Neural cell (in vitro differentiated cells): ENCODE results near the genes TMEM235 and CEP295NL.

DNA sequence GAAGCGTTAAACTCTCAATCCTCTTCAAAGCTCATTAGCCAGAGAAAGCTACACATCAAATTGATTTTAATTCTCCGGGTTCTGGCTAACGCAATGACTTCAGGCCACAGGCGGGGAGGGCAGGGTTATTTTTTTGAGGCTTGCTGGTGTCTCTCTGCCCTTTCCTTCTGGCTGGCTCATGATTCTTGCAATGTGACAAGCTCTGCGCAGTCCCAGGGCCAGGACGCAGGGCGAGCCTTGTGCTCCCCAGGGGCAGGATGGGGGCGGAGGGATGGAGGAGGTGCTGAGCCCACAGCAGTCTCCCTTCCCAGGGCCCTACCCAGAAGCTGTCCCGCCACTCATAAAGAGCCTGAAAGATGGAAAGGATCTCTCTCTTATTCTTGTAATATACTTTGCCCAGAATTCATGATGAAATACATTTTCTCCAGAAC lies 320.2 kb downstream of the SEPTIN9 start:
- RAMPAGE, long total RNA = no peak

DNA sequence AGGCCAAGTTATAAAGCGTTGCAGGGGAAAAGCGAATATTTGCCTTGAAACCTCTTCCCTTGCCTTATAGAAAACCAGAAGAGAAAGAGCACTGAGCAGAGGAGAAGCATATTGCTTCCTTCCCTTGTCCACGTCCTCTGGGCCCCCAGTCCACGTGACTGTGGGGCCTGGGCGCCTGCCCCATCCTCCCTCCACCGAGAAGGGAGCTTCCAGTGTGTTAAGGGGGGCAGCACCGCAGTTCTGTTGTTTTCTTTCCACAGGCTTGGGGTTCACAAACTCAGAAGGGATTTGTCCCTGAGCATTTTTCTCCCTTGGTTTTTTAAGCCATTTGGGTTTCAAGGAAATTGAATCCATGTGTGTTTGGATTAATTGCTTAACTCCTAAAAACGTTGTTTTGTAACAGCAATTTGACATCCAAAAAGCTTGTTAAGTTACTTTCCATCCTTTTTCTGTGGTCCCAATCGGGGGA lies 329.7 kb downstream of the SEPTIN9 start:
- RAMPAGE, long total RNA = no peak

GRCh38 chr17:77802598-77803436 lies 155.7 kb upstream of the TNRC6C start:
- RAMPAGE, long total RNA = start-site peak on the plus strand at chr17:77803112-77803195, 10 and 12 reads in 2 replicates

GRCh38 chr17:77887361-77888332 lies 70.9 kb upstream of the TNRC6C start:
- RAMPAGE, long total RNA = no peak

DNA sequence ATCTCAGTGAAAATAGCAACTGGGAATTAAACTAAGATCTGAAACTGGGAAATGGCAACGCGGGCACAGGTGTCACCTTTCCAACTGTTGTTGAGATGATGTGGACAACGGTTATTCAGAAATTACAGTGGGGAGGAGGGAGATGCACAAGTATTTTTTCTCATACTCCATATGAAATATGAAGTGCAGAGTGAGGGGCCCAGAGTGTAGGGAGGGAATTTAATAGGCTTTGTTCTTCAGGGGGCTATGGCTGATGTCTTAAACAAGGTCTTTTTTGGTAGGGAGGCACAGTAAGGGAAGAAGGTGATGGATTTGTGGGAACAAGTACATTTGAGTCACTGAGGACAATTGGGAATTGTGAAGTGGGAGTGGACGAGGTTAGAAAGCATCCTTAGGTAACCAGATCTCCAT lies 6.1 kb downstream of the TNRC6C start:
- RAMPAGE, long total RNA = no peak

GRCh38 chr17:78125655-78126827 lies 2.5 kb downstream of the TMC6 start:
- RAMPAGE, long total RNA = no peak

- RAMPAGE, long total RNA = no peak
Observed at GRCh38 chr17:78230978-78231534, 375 bp upstream of the TMEM235 start.

DNA sequence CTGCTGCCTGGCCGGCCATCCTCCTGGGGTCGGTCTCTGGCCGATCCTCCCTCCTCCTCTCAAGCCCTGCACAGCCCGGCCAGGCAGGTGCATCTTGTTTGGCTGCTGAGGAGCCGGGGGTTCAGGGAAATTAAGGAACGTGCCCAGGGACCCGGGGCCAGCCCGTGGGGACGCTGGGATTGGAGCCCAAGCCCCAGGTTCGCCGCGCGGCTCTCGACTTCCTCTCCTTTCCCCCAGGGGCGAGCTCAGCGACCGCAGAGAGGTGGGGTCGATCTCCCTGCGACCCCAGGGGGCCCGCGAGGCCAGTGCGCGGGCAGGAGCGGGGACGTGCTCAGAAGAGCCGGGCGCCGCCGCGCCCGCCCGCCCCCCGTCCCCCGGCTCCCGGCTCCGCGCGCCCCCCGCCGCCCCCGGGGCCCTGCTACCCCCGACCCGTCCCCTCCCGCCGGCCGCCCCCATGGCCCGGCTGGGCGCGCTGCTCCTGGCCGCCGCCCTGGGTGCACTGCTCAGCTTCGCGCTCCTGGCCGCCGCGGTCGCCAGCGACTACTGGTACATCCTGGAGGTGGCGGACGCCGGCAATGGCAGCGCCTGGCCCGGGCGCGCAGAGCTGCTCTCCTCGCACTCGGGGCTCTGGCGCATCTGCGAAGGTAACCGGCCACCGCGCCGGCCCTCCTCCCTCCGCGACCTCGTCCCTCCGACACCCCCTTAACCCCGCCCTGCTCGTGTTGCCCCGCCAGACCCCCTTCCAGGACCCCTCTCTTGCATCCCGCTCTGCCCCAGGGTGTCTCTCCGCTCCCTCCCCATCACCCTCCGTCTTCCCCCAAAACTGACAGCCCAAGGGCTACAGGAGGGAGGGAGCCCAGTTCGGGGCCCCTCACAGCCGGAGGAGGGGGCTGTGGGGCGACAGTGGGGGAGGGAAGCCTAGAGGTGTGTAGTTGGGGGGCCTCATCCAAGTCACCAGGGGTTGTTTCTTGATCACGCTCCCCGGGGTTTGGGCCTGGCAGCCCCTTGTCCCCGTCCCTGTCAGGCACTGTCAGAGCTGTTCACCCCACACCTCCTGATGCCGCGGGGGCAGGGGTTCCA lies at the start of gene TMEM235:
TMEM235 (plus strand) TSS at position 62 of the 1,080 bp plus-strand sequence.
- RAMPAGE, long total RNA = no peak

DNA sequence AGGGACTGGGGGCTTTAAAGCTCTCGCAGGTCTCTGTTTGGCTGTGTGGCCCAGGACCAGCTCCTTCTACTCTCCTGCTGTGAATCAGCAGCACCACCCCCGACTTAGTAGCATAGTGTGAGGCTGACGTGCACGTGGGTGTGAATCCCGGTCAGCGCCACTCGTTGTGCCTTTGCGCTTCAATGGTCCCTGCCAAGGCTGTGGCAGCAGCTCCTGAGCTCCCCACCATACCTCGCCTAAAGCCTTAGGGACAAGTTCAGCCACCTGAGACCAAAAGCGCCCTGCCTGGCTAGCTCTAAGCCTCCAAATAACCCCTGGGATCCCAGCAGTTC lies 50.1 kb downstream of the TMEM235 start:
- RAMPAGE, long total RNA = no peak

GRCh38 chr17:78332975-78333271 lies 27.0 kb downstream of the SOCS3 start:
- RAMPAGE, long total RNA = no peak

GRCh38 chr17:78344615-78345182 lies 15.2 kb downstream of the SOCS3 start:
- RAMPAGE, long total RNA = no peak

DNA sequence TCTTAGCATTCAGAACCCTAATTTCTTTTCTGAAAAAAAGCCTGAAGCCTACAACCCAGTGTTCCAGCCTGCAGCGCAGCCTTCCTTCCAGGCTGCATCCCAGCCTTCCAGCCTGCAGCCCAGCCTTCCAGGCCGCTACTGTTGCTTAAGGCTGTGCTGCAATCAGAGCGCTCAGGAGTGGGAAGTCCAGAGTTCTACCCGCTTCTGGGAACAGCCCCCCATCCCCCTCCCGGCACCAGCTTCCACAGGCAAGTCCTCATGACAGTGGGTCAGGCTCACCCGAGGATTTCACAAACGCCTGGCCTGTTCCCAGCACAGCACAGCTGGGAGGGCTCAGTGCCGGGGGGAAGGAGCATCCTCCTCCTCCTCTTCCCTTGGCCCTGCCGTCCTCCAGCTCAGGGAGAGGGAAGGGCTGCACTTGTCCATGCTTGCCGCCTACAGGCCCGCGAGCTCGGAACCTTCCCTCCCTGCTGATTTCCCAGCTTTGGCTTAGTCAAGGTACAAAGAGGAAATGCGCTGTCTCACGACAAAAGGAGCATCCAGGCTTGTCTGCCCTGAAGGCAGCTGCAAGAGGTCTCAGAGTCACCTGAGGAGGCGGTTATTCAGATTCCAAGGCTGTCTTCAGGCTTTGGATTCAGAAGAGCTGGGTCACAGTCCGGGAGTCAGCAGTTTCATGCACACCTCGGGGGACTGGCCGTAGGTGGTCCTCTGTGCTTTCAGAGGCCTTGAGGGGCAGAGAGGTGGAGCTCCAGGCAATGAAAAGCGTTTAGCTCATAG lies 8.3 kb downstream of the SOCS3 start:
- RAMPAGE, long total RNA = no peak

DNA sequence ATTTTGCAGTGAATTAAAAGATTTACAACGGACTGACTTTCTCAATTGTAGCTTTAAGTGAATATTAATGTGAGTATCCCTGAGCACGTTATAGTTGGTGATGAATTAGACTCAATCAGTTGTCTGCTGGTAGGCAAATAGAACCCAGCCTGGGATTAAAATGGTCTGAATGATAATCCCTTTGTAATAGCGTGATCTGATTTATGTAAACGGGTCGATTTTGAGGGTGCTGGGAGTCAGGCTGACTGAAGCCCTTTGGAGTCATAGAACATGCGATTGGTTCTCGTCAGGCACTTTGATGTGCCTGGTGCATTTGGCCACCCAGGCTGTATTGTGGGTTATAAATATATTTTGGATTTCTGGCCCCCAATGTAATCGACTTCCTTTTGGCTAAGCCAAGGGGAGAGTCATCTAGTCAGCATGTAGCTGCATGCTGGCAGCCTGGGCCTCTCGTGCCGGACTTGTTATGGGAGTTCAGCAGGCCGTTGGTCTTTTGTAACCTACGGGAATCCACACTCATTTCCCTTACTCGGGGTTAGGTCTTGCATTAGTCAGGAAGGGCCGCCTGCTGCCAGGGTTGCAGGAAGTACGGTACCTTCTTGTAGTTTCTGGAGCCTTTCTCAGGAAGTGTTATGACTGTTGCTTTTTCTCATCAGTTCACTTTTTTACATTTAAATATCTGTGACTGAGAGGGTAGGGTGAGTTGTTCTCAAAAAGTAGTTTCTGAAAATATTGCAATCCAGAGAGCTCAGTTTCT lies 5.5 kb downstream of the PGS1 start:
- RAMPAGE, long total RNA = no peak

GRCh38 chr17:78409114-78409767 lies 30.8 kb downstream of the PGS1 start:
- RAMPAGE, long total RNA = no peak

DNA sequence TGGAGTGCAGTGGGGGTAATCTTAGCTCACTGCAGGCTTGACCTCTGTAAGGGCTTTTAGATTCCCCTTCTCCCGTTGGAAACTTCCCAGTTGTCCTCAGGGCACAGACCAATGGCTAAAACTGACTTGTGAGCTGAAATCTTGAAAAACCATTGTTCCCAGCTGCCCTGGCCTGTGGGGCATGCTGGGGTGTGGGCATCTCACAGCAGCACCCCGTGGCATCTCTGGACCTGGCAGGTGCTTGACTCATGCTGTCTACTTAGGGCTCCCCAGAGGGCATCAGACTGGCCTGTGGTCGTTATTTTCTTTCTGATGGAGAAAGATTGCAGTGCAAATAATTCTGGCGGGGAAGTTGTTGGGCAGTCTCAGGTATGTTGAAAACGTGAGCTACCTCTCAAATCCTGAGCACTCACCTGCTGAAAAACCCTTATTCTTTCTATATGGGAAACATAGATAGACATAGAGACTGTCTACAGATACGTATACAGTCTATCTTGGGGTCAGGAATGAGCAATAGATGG lies 33.6 kb downstream of the PGS1 start:
- RAMPAGE, long total RNA = no peak

GRCh38 chr17:78441844-78442490 lies 63.5 kb downstream of the PGS1 start:
- RAMPAGE, long total RNA = no peak

DNA sequence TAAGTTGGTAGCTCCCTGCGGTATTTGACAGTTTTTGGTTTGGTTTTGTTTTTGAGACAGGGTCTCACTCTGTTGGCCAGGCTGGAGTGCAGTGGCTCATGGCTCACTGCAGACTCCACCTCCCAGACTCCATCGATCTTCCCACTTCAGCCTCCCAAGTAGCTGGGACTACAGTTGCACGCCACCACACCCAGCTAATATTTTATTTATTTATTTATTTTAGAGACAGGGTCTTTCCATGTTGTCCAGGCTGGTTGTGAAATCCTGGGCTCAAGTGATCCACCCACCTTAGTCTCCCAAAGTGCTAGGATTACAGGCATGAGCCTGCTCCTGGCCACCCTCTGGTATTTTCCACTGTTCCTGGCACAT lies 3.4 kb upstream of the CYTH1 start:
- RAMPAGE, long total RNA = no peak

DNA sequence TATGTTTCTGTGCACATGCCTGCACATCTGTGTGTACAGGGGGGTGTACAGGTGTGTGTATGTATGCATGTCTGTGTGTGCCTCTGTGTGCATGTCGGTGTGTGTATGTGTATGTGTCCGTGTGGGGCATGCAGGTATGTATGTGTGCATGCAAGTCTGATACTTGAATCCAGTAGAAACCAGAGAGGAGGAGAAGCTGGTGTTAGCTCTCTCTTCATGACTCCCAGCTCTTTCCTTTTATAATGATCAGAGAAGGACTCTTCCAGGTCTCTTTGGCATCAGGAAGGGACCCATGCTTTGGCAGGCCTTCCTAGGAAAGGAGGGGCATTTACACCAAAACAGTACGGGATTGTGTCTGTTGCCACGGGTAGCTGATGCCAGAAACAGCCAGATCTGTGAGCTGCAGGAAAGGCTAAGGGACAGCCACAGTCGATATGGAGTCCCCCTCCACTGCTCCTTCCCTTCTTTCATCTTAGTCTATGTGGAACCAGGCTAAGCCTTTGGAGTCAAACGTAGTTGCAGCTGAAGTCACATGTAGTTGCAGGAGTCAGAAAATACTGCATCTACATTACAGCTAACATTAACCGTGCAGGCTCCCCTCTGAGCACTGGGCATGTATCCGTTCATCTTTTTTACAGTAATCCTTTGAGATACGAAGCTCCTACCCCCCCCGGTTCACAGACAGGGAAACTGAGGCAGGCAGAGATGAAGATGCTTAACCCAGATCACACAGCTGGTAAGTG lies 9.3 kb downstream of the CEP295NL start:
- RAMPAGE, long total RNA = no peak

DNA sequence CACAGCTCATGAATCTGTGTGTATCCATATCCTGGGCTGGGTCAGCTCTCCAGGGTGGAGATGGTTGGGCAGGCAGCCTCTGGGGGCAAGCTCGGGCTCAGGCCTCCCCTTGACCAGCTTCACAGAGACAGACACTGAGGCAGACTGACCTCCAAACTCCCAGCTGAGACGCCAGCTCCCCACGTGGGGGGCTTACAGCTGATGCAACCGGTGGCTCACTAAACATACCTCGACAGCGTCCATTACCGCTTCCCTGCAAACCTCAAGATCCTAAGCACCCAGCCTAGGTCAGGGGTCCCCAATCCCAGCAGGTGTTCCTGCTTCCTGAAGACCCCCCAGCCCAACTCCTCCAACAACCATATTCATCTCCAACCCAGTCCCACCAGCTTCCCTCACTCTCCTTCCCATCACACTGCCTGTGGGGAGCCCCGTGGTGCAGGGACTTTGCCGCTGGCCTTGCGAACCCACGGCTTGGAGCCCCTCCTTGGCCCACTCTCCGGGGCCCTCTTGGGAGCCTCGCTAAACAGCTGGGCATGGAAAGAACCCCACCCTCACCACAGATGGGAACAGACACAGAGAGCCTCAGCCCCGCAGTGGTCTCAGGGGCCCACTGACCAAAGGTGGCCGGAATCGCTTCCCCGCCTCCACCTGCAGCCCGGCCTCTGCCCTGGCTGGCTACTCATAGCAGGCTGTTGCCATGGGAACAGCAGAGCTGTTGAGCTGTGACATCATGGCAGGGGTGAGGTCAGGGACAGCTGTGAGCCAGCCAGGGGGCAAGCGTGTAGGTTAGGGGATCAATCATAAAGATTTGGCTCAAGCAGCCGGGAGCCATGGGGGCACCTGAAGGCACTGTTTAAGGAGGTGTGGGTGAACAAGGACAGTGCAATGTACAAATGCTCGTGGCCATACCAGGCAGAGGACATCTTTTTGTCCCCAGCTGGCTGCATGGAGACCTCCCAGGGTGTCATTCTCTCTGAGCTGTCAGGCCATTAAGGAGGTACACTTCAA lies at the start of gene CEP295NL:
CEP295NL (minus strand) TSS at position 683 of the 1,008 bp plus-strand sequence.
- RAMPAGE, long total RNA = no peak

DNA sequence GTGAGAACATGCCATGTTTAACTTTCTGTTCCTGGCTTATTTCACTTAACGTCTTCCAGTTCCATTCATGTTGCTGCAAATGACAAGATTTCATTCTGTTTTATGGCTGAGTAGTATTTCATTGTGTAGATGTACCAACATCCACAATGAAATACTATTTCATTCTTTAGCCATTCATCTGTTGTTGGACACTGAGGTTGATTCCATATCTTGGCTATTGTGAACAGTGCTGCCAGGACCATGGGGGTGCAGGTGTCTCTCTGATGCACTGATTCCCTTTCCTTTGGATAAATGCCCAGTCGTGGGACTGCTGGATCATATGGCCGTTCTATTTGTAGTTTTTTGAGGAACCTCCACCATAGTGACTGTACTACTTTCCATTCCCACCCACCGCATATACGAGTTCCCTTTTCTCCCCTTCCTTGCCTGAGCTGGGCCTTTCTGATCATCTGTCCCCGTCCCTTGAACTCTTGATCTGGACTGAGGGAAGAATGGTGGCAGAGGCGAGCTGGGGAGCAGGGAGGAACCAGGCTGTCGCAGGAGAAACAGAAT lies 7.8 kb upstream of the CEP295NL start:
- RAMPAGE, long total RNA = no peak